Sigmoid colon (tissue), 4 donors: ENCODE measurements around the genes VAPA, NAPG, GNAL and CEP192.

- PRO-cap = bidirectional peak, plus-strand start at chr18:9913755, minus-strand start at chr18:9913568; bidirectional peak, plus-strand start at chr18:9914010, minus-strand start at chr18:9913854
- RAMPAGE, long total RNA, 4 experiments = start-site peak on the plus strand in 4 of 4 experiments, at chr18:9913994-9914252 at its widest, 116 to 4,095 reads per replicate
Observed at GRCh38 chr18:9913614-9914427, at the start of gene VAPA. VAPA (plus strand) TSS chr18:9914016.

DNA sequence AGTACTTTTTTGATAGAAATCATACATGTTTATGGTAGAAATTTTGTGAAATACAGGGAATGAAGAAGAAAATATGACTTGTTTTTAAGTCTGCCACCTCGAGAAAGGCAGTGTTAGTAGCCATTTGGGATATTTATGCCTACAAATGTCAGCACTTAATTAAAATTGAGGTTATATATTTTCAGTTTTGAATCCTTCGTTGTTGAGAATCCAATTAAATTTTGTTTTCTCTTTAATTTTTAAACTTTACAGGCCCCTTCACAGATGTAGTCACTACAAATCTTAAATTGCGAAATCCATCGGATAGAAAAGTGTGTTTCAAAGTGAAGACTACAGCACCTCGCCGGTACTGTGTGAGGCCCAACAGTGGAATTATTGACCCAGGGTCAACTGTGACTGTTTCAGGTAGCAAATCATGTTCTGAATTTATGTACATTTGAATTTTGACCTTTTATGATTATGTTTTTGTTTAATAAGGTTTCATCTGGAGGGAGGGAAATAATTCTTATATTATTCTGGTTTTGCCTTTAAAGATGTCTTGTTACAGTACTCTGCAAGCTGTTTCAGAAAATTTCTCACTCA is 17.8 kb downstream of the VAPA start:
- PRO-cap = no peak
- RAMPAGE, long total RNA, 4 experiments = no peak in any of the 4 experiments

- PRO-cap = no peak
- RAMPAGE, long total RNA, 4 experiments = no peak in any of the 4 experiments
Observed at GRCh38 chr18:10130496-10131179, 216.8 kb downstream of the VAPA start.

DNA sequence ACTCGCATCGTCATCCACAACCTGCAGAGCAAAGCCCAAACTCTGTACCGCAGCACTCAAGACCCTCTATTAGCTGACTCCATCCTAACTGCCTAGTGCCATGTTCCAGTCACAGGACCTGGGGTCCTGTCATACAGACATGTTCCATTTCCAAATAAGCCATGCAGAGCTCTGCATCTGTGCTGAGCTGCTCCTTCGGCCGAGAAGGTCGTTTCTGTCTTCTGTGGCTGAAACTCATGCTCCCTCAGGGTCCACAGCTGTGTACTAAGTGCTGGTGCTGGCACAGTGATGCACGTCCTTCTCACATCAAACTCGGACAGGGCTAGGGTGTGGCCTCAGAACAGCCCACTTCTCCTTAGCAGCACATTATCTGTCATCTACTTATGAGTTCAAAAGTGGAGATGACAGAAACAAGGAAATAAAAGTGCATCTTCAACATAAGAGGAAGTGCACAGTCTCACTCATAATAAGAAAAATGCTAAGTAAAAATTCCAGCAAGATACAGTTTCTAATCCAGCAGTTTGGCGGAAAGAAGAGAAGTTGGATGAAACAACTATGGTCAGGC is 53.9 kb upstream of the APCDD1 start:
- PRO-cap = no peak
- RAMPAGE, long total RNA, 4 experiments = no peak in any of the 4 experiments

DNA sequence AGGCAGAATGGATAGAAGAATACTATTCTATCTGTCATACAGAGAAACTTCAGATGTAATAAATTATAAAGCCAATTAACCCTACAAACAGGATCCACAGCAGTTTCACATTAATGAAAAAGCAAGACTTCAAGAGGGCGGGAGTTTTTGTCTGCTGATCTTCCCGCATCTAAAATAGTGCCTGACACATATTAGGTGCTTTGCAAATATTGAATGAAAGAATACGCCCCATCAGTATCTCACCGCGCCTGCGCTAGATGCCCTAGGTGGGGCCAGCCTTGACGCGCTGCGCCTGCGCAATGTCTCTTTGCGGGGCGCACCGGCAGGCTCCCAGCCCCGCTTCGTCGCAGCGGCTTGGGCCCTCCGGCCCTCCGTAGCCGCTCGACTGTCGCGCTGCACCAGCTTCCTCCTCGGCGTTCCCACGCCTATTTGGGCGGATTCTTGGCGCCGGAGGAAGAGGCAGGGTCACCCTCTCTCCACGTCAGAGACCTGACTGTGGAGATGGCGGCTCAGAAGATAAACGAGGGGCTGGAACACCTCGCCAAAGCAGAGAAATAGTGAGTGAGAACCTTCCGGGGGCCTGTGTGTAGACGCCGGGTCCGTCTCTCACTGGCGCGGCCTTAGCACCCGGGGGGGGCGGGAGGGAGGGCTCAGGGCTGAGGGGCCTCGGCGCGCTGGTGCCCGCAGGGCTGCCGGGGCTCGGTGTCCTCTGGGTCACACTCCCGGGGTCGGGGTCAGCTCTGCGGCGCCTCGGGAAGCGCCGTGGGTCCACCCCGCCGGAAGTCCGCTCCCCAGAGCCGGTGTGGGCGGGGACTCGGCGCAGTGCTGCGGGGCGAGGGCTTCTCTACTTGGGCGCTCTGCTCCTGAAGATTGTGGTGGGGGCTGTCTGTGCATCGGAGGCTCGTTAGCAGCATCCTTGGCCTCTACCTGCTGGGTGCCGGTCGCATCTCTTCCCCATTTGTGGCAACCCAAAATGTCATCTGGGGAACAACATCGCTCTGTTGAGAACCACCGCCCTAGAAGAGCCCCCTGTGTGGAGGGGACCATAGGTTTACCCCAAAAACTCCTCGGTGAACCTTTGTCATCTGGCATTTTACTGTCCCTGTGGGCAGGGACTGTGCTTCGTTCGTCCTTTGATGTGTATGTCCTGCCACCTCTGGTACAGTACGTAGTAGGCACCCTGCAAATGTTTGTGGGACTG is at the start of gene NAPG:
NAPG (plus strand) TSS at position 426 of the 1,201 bp plus-strand sequence.
- PRO-cap = unidirectional peak, plus-strand start at position 484 of the sequence
- RAMPAGE, long total RNA, 4 experiments = start-site peak on the plus strand in 3 of 4 experiments, centred at positions 420 to 457 of the sequence, 200 to 338 reads per replicate

GRCh38 chr18:10926880-10927349 is 222.5 kb downstream of the PIEZO2 start:
- PRO-cap = no peak
- RAMPAGE, long total RNA, 4 experiments = no peak in any of the 4 experiments

DNA sequence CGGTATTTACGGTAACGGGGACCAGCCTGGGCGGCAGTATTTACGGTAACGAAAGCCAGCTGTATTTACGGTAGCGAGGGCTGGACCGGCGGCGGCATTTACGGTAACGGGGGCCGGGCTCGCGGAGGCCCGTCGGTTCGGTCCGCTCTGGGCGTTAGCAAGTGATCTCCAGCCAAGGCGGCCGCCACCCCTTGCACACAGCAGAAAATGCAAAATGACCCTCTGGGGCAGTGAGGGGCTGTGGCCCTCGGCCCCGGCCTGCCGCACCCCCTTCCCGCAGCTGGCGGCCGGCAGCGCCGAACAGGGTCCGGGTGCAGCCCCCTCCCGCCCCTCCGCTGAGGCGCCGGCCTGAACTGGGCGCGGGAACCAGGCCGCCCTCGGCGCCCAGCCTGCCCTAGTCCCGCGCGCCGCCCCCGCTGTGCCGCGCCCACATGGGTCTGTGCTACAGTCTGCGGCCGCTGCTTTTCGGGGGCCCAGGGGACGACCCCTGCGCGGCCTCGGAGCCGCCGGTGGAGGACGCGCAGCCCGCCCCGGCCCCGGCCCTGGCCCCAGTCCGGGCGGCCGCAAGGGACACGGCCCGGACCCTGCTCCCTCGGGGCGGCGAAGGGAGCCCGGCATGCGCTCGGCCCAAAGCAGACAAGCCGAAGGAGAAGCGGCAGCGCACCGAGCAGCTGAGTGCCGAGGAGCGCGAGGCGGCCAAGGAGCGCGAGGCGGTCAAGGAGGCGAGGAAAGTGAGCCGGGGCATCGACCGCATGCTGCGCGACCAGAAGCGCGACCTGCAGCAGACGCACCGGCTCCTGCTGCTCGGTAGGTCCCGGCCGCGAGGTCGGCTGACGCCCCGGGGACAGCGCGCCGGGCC is at the start of gene GNAL:
GNAL (plus strand) TSS at position 132 of the 859 bp plus-strand sequence.
- PRO-cap = unidirectional peak, plus-strand start at position 94 of the sequence
- RAMPAGE, long total RNA, 4 experiments = start-site peak on the plus strand in 1 of 4 experiments, centred at position 610 of the sequence, 10 reads per replicate

DNA sequence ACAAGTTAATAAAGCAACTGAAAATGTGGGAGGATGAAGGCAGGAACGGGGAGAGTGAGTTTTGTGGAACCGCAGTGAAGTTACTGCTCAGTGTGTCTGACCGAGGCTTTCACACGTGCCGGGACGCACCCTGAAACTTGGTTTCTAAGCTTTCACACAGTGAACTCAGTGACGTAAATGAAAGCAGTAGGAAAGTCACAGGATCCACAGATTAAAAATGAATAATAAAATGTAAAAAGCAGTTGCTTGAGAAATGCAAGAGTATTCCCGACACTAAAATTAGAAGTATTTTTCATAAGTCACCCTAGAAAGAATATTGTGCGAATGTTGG is 32.7 kb upstream of the CHMP1B start:
- PRO-cap = no peak
- RAMPAGE, long total RNA, 4 experiments = no peak in any of the 4 experiments

- PRO-cap = no peak
- RAMPAGE, long total RNA, 4 experiments = no peak in any of the 4 experiments
Observed at GRCh38 chr18:11946761-11947023, 34.6 kb upstream of the IMPA2 start.

GRCh38 chr18:12307173-12307770 is 769 bp upstream of the TUBB6 start:
- PRO-cap = no peak
- RAMPAGE, long total RNA, 4 experiments = no peak in any of the 4 experiments

DNA sequence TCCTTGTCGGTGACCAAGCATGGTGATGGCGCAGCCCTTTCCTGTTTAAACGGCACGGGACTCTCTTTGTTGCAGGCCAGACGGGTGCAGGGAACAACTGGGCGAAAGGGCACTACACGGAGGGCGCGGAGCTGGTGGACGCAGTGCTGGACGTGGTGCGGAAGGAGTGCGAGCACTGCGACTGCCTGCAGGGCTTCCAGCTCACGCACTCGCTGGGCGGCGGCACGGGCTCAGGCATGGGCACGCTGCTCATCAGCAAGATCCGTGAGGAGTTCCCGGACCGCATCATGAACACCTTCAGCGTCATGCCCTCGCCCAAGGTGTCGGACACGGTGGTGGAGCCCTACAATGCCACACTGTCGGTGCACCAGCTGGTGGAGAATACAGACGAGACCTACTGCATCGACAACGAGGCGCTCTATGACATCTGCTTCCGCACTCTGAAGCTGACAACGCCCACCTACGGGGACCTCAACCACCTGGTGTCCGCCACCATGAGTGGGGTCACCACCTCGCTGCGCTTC is 17.0 kb downstream of the TUBB6 start:
- PRO-cap = no peak
- RAMPAGE, long total RNA, 4 experiments = no peak in any of the 4 experiments

GRCh38 chr18:12345889-12346677 is 30.9 kb downstream of the AFG3L2 start:
- PRO-cap = no peak
- RAMPAGE, long total RNA, 4 experiments = no peak in any of the 4 experiments

- PRO-cap = no peak
- RAMPAGE, long total RNA, 4 experiments = no peak in any of the 4 experiments
Observed at GRCh38 chr18:12370825-12371078, 6.3 kb downstream of the AFG3L2 start.

DNA sequence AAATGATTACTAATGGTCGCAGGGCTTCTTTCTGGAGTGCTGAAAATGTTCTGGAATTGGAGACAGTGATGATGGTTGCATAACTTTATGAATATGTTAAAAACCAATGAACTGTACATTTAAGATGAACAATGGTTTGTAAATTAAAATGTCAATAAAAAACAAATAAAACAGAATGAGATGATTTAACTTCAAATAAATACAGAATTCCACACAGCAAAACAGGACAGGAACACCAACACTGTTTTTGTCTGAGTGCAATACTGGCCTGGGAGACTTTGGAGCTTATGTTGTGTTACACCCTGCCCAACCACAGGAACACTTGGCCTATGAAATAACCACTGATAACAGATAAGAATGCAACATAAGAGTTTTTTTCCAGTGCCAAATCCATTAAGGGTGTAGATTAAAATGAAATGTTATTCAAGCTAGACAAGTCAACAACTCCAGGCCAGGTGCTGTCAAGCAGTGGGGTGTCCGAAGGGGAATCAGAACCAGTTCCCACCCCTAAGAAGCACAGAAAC is 4.1 kb downstream of the AFG3L2 start:
- PRO-cap = no peak
- RAMPAGE, long total RNA, 4 experiments = no peak in any of the 4 experiments

GRCh38 chr18:12703648-12704285 is 925 bp downstream of the PSMG2 start:
- PRO-cap = no peak
- RAMPAGE, long total RNA, 4 experiments = no peak in any of the 4 experiments

DNA sequence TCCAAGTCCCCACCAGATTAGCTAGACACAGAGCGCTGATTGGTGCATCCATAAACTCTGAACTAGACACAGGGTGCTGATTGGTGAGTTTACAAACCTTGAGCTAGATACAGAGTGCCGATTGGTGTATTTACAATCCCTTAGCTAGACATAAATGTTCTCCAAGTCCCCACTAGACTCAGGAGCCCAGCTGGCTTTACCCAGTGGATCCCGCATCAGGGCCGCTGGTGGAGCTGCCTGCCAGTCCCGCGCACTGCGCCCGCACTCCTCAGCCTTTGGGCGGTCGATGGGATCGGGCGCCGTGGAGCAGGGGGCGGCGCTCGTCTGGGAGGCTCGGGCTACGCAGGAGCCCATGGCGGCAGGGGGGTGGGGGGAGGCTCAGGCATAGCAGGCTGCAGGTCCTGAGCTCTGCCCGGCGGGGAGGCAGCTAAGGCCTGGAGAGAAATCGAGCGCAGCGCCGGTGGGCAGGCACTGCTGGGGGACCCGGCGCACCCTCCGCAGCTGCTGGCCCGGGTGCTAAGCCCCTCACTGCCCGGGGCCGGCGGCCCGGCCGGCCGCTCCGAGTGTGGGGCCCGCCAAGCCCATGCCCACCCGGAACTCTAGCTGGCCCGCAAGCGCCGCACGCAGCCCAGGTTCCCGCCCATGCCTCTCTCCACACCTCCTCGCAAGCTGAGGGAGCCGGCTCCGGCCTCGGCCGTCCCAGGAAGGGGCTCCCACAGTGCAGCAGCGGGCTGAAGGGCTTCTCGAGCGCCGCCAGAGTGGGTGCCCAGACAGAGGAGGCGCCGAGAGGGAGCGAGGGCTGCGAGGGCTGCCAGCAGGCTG is 74.0 kb downstream of the PSMG2 start:
- PRO-cap = no peak
- RAMPAGE, long total RNA, 4 experiments = no peak in any of the 4 experiments

DNA sequence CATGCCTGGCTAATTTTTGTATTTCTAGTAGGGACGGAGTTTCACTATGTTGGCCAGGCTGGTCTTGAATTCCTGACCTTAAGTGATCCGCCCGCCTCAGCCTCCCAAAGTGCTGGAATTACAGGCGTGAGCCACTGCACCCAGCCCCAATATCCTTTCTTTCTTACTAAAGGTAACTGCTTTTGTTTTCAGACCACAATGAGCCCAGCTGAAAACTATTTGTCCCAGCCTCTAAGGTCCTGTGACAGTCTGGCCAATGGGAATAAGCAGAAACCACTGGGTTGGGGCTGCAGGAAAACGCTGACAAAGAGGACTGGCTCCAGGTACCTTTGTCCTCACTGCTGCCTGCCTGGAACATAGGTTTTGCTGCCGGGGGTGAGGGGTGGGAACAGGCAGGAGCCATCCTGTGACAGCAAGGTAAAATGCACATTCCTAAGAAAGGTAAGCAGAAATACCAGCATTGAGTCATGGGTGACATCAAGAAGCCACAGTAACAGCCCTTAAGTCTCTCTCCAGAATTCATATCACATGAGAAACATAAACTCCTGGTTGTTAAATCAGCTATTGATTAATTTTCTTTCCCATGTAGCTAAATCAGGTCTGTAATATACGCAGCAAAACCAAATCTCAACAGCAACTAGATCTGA is 21.6 kb downstream of the PTPN2 start:
- PRO-cap = no peak
- RAMPAGE, long total RNA, 4 experiments = no peak in any of the 4 experiments

DNA sequence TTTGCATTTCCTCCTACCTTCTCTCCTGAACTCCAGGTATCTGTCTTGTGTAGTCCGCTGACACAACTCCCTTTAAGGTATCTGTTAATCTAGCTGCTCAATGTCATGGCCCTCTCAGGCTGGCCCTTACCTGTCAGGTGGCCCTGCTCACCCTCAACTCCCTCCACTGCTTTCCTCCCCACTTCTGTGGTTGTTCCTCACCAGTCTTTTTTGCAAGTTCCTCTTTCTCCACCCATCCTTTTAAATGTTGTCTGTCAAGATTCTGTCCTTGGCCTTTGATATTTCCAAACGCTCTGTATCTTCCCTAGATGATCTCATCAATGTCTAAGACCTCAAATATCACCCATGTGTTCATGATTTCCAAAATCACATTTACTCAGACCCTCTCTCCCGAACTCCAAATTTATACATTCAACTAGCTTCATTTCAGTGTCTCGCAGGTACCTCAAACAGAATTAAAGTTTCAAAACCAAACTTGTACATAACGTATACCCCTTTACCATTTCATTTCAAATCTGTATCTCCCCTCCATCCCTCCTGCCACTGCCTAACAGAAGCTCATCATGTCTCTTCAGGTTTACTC is 3.5 kb downstream of the PTPN2 start:
- PRO-cap = no peak
- RAMPAGE, long total RNA, 4 experiments = no peak in any of the 4 experiments

DNA sequence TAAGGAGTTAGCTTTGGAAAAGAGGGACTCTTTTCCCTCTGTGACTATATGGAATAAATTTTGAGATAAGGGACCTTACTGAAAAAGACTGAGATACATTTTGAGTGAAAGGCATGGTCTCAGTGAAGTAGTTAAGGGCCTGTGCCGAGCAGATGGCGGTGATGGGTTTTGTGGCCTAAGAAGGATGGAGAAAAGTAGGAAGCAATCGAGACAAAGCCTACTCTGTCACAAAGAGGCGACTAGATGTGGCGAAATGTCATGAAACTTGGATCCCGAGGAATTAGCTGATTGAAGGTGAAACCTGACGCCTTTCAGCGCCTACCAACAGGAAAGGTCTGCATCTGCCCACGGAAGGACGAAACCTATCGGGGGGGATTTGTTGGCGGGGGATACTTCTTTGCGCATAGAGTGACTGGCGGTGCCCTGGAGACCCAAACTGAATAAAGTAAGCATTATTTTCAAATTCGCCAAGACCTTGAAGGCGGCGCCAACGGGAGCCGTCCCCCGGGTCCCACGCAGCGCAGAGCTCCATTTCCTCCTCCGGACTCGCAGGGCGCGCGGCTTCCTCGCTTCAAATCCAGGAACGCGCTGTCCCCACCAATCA is 462 bp upstream of the CEP192 start:
- PRO-cap = bidirectional peak, plus-strand start outside the sequence, minus-strand start at position 548 of the sequence
- RAMPAGE, long total RNA, 4 experiments = no peak in any of the 4 experiments

- PRO-cap = bidirectional peak, plus-strand start at chr18:12991290, minus-strand start at chr18:12991145
- RAMPAGE, long total RNA, 4 experiments = start-site peak on the plus strand in 3 of 4 experiments, at chr18:12991307-12991410 at its widest, 26 to 59 reads per replicate
Observed at GRCh38 chr18:12991202-12992298, at the start of gene CEP192. CEP192 (plus strand) TSS chr18:12991362.